Upper lobe of left lung (tissue), 5 donors: ENCODE results near the genes ESD, RCBTB2 and CYSLTR2.

DNA sequence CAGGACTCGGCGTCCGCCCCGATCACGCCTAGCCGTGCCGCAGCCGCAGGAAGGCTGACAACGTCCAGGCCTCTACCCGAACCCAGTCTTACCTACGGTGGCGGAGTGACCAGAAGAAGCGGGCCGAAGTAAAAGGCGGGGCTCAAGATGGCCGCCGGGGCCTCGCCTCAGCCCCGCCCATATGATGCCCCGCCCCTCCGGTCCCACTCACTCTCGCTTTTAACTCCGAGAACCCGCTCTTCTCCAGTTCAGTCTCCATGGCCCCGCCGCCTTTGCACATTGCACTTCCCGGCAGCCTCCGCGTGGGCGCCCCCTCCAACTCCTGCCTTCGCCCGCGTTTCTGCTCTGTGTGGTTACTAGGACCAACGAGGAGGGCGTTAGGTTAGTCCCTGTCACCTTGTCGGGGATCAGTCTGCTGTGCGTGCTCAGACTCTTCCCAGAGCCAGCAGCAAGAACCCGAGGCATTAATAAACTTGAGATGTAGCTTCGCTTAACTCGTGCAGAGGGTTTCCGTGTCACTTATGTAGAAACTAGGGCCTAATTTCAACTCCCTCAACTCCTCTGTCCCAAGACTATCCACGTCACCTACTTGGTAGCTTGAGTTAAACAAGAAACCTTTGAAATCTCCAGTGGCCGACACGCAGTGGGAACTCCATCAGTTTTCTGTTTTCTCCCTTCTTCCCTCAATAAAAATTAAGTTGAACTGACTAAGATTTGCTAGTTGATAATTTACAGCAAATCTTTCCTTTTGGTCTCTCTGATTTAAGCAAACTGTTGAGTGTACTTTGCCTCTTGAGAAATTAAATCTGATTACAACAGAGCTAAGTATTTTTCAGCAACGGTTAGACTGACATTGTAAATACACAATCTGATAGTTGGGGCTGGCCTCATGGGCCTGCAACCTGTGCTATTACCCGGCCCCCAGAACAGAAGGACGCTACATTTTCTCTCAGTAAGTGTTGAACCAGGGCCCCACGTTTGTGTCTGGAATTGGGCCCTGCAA lies at the start of gene ESD:
TSS of gene ESD (minus strand) at position 149 of the 1,003 bp plus-strand sequence.
- PRO-cap, 2 experiments = peak in 2 of 2 experiments; most common plus-strand start position 246 of the sequence (in 2); most common minus-strand start position 89 of the sequence (in 1)
- RAMPAGE, long total RNA, 4 experiments = start-site peak on the minus strand in 4 of 4 experiments, centred at positions 129 to 140 of the sequence, 62 to 334 reads per replicate

GRCh38 chr13:48161656-48162286 lies 66.9 kb upstream of the MED4 start:
- PRO-cap, 2 experiments = no peak in any of the 2 experiments
- RAMPAGE, long total RNA, 4 experiments = no peak in any of the 4 experiments

- PRO-cap, 2 experiments = no peak in any of the 2 experiments
- RAMPAGE, long total RNA, 4 experiments = no peak in any of the 4 experiments
Observed at GRCh38 chr13:48239787-48240105, 6.7 kb downstream of the ITM2B start.

- PRO-cap, 2 experiments = no peak in any of the 2 experiments
- RAMPAGE, long total RNA, 4 experiments = no peak in any of the 4 experiments
Observed at GRCh38 chr13:48262203-48262901, 29.3 kb downstream of the ITM2B start.

- PRO-cap, 2 experiments = no peak in any of the 2 experiments
- RAMPAGE, long total RNA, 4 experiments = no peak in any of the 4 experiments
Observed at GRCh38 chr13:48359927-48360484, 52.9 kb downstream of the LPAR6 start.

DNA sequence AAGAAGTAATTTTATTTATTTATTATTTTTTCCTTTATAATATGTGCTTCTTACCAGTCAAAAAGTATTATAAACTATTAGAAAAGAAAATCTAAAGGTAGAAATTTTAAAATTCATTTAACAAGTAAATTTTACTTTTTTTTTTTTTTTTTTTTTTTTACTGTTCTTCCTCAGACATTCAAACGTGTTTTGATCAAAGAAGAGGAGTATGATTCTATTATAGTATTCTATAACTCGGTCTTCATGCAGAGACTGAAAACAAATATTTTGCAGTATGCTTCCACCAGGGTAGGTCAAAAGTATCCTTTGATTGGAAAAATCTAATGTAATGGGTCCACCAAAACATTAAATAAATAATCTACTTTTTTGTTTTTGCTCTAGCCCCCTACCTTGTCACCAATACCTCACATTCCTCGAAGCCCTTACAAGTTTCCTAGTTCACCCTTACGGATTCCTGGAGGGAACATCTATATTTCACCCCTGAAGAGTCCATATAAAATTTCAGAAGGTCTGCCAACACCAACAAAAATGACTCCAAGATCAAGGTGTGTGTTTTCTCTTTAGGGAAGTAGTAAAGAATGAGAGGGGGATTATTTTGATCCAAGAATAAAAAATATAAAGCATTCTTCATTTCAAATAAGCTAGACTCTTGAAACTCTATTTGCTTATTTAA lies 52.0 kb upstream of the LPAR6 start:
- PRO-cap, 2 experiments = no peak in any of the 2 experiments
- RAMPAGE, long total RNA, 4 experiments = no peak in any of the 4 experiments

DNA sequence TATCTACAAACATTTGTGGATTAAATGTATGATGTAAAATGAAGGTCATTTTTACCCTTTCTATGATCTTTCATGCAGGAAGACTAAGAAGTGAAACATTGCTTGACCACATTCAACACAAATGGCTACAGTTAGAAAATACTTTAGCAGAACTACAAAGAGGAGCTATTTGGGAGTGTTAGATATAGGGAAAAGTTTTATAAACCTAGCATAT lies 55.4 kb downstream of the RCBTB2 start:
- PRO-cap, 2 experiments = no peak in any of the 2 experiments
- RAMPAGE, long total RNA, 4 experiments = no peak in any of the 4 experiments

- PRO-cap, 2 experiments = no peak in any of the 2 experiments
- RAMPAGE, long total RNA, 4 experiments = no peak in any of the 4 experiments
Observed at GRCh38 chr13:48504214-48505017, 28.5 kb downstream of the RCBTB2 start.

DNA sequence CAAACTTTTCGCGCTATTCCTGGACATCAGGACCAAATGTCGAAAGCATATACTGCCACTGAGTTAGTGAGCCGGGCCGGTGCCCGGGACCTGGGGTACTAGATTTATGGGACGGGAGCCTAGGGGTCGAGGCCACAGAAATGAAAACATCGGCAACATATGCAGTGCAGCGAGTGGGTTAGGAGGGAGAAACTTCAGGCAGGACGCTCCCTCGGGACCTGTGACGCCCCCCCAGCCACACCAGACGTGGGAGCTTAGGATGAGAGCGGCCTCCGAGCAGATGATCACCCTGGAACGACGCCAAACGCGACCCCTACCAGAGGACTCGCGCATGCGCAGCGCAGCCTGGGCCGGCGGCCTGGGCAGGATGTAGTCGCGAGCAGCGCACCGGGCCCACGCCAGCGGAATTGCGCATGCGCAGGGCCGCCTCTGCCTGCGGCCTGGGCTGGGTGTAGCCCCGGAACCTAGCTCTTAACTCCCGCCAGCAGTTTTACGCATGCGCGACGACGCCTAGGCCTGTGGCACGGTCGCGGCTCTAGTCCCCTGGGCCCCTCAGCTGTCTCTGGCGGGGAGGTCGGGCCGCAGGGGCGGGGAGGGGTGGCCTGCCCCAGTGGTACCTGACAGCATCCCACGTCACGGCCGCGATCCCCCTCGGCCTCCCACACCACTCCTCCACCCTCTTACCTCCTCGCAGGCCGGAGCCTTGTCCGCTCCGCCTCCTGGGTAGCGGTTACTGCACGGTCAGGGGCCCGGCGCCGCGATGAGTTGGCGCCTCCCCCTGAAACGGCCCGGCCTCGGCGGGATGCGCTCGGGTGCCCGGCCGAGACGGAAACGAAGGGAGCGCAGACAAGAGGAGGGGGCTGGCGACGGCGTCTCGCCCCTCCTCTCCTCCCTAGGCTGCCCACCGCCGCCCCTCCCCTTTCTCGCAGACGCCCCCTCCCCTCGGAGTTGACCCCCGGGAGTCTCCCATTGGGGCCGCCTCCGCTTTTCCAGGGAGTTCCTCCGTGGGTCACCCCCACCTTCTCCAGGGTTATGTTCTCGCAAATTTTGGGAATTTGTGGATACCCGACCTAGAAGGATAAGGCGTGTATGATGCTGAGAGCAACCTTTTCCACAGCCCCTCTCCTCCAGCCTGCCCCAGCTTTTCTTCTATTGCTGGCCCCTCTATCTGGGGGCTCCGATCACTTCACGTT lies at the start of gene RCBTB2:
TSS of gene RCBTB2 (minus strand) at position 737 of the 1,193 bp plus-strand sequence.
- PRO-cap, 2 experiments = peak in 2 of 2 experiments; most common plus-strand start position 497 of the sequence (in 1); most common minus-strand start position 296 of the sequence (in 1)
- RAMPAGE, long total RNA, 4 experiments = start-site peak on the minus strand in 4 of 4 experiments, centred at positions 711 to 734 of the sequence, 19 to 63 reads per replicate

DNA sequence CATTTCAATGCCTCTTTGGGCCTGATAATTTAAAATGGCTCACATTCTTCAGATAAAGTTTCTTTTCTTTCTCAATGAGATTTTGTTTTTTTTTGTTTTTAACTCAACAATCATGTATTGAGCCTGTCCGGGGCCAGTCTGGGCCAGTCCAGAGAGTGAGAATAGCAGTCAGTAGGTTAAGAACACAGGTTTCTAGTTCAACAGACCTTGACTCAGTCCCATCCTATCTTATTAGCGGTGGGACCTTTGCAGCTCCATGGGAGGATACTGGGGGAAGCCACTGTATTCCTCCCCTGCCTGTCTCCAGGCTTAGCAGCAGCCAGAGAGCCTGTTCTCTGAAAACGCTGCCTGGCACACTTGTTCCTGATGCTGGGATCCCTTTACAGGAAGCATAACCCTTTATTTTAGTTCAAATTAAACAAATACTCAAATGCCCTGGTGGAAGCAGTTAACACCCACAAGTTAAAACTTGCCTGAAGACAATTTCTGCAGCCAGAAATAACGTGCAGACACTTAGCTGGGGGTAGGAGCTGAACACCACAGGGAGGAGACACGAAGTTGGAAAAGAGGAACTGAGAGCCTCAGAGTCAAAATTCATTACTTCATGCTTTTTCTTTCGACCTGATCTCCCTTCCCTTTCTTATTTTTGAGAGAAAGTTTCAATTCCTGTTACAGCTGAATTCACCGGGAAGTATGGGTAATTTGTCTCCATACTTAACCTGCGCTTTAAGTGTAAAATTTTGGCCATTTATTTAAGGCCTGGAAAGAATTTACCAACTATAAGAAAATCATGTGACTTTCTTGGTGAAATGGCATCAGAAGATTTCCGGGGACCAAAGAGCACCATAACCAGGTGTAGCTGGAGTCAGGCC lies 46.1 kb upstream of the RCBTB2 start:
- PRO-cap, 2 experiments = no peak in any of the 2 experiments
- RAMPAGE, long total RNA, 4 experiments = no peak in any of the 4 experiments

DNA sequence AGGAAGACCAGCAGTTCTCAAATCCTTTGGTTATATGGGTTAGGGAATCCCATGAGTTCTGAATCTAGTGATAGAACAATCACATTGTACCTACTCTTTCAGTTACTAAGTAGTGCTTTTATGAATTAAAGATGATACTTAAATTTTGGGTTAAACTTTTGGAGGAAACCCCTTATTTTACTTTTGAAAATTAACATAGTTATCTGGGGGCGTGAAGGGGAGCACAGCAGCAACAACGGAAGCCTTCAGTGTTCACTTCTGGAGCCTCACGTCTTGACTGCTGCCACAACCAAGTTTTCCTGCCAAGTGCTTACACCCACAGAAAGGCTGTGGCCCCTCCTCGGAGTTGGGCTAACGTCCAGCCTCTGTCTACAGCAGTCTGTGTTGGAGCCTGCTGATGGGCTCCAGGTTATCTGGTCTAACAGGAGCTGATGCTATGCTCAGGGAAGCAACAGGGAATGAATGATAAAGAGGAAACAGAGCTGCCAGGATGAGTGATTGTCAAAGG lies 53.5 kb upstream of the RCBTB2 start:
- PRO-cap, 2 experiments = peak in 1 of 2 experiments; most common plus-strand start position 382 of the sequence (in 1); most common minus-strand start position 279 of the sequence (in 1)
- RAMPAGE, long total RNA, 4 experiments = no peak in any of the 4 experiments

DNA sequence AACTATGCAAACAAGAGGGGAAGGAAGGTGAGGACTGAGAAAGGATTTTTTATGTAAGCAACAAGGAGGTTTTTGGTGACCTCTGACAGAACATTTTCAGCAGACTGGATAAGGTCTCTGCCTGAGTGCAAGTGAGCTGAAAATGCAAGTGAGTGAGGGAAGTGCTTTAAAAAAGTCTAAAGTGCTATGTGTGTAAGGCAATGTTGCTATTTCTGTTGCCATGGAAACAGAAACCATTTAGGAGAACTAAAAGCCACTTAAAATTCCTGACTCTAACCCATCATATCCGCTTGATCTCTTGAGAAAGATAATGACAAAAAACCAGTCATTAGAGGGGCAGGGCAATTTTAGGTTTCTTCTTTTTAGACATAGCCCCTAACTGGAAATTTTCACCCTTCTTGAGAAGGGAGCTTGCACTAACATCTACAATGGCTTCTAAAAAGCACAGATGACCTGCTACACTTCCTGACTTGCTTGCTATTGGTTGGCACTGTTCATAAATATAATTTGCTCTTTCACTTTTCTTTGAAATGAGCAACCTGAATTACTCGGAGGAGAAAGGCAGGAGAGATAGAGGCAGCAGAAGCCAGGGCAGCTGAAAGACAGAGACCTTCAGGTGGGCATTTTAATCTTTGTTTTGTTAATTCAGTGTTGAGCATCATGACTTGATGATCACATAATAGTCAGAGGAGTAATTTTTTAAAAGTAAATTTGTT lies at the start of gene CYSLTR2:
TSS of gene CYSLTR2 (plus strand) at position 528 of the 716 bp plus-strand sequence.
- PRO-cap, 2 experiments = no peak in any of the 2 experiments
- RAMPAGE, long total RNA, 4 experiments = start-site peak on the plus strand in 1 of 4 experiments, centred at position 540 of the sequence, 12 reads per replicate

GRCh38 chr13:49110446-49110919 lies 109.7 kb upstream of the MLNR start:
- PRO-cap, 2 experiments = no peak in any of the 2 experiments
- RAMPAGE, long total RNA, 4 experiments = no peak in any of the 4 experiments

DNA sequence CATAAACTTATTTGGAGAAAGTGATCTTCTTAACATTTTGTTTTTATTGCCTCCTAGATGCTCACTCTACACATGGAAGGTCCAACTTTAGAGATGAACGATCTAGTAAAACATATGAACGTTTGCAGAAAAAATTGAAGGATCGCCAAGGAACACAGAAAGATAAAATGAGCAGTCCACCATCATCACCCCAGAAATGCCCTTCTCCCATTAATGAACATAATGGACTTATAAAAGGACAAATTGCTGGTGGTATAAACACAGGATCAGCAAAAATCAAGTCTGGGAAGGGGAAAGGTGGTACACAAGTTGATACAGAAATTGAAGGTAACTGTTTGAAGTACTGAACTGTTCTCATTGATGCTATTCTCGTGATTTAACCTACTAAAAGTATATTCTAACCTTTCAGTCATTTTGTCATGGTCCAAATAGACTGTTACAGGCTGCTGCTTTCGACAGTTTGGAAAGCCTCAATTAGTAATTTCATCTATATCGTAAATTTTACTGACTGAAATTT lies 83.8 kb upstream of the MLNR start:
- PRO-cap, 2 experiments = no peak in any of the 2 experiments
- RAMPAGE, long total RNA, 4 experiments = start-site peak on the plus strand in 1 of 4 experiments, centred at position 192 of the sequence, 14 reads per replicate

DNA sequence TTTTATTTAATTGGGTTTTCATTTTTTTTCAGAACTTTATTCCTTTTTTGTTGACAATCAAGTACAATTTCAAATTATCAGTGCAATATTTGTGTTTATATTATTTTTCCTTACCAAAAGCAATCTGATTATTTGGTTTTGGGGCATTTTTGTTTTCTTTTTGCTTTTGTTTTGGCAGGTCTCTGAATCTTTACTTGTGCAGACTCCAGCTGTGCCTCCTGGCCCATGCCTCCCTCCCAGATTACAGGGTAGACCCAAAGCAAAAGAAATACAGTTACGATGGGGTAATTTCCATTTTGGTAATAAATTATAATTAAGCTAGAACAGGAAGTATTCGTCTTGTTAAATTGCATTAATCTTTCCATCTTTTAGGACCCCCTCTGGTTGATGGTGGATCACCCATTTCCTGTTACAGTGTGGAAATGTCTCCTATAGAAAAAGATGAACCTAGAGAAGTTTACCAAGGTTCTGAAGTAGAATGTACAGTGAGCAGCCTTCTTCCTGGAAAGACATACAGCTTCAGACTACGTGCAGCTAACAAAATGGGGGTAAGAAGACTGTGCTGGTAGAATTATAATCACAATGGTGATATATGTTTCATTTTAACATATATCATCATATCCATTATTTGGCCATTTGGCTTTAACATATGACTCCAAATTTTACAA lies 29.2 kb upstream of the MLNR start:
- PRO-cap, 2 experiments = no peak in any of the 2 experiments
- RAMPAGE, long total RNA, 4 experiments = no peak in any of the 4 experiments

DNA sequence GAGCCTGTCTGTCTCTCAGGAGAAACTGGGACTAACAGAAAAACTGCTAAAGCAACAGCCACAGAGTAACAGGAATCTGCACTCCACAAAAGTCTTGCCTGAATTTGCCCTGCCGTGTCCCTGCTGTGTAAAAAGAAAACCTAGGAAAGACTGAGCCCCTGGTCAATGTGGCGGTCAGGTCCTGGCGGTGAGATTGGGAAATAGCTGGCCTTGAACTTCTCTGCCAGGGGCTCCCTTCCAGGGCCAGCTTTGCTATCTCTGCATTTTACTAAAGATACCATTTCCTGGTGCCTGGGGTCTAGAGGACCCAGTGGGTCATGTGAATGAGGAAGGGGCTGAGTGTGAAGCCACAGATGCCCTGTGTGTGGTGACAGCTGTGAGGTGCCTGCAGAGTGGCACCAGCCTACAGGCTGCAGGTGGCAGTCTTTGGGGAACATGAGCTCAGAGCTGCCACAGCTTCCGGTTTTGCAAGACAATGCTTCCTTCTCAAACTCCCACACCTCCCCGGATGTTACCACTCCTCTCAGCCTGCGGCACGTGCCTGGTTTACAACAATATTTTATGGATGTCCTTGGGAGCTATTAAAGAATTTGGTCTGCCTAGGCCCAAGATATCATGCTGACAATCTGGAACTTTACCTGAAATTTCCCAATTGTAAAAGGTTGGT lies 5.2 kb upstream of the MLNR start:
- PRO-cap, 2 experiments = no peak in any of the 2 experiments
- RAMPAGE, long total RNA, 4 experiments = no peak in any of the 4 experiments

DNA sequence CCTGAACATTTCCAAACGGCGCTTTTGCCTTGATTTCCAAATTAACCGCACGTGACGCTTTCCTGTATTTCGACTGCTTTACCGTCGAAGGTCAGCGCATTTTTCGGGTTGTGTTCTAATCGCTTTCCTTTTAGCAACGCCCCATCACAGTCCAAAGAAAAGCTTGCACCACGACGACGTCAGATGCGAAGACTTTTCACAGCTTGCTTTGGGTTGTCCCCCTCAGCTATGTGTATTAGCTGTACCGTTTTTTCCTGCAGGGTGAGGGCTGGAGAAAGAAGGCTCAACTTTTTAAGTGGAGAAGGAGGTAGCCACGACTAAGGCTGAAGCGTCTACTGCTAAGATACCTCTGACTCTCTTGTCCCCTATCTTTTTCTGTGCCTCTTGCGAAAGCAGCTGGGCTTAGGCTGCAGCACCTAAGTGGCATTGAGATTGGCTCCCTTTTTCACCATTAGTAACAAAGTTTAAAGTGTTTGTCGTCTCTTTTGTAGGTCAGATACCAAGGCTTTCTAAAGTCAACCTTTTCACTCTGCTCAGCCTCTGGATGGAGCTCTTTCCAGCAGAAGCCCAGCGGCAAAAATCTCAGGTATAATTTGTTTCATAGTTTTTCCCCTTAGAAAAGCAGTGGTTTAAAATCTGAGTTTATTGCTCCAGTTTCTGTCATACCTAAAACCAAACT lies 794 bp downstream of the CDADC1 start:
- PRO-cap, 2 experiments = peak in 2 of 2 experiments; most common minus-strand start position 105 of the sequence (in 1)
- RAMPAGE, long total RNA, 4 experiments = start-site peak on the plus strand in 1 of 4 experiments, centred at position 536 of the sequence, 8 reads per replicate

DNA sequence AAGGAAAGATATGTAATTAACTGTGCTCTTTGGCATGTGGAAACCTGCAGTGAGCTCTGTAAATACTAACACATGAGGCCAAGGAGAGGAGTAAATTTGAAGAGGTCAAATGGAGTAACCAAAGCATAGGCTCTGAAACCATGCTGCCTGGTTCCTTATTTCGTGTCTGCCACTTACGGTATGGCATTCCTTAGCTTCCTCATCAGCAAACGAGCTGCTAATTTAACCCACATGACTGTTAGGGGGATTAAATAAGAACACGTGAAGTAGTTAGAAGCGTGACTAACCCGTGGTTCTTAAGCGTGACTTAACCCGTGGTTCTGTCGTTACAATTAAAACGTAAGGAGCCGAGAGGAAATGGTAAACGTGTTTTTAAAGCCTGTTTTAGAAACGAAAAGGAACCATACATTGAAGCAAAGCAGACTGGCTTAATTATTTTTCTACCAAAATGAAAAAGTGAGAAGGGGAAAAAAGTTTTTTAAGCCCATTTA lies 949 bp downstream of the SETDB2 start:
- PRO-cap, 2 experiments = peak in 2 of 2 experiments; most common minus-strand start position 171 of the sequence (in 1)
- RAMPAGE, long total RNA, 4 experiments = no peak in any of the 4 experiments

- PRO-cap, 2 experiments = no peak in any of the 2 experiments
- RAMPAGE, long total RNA, 4 experiments = no peak in any of the 4 experiments
Observed at GRCh38 chr13:49540431-49541010, 44.8 kb downstream of the PHF11 start.

GRCh38 chr13:49625374-49626160 lies 2.7 kb upstream of the ARL11 start:
- PRO-cap, 2 experiments = no peak in any of the 2 experiments
- RAMPAGE, long total RNA, 4 experiments = no peak in any of the 4 experiments